Measurements from ENCODE around the genes ITGB3, OSBPL7 and PRR15L.

- RRBS, 2 experiments: no CpG with 5 or more reads among the region's 30 CpGs
Measured at GRCh38 chr17:46361816-46362356, 320 bp upstream of the ARL17B start.

GRCh38 chr17:46851735-46852382, 476 bp downstream of the WNT9B start:
- RRBS, 2 experiments: 7 to 17% methylated on average over 44 of the region's 62 CpGs

DNA sequence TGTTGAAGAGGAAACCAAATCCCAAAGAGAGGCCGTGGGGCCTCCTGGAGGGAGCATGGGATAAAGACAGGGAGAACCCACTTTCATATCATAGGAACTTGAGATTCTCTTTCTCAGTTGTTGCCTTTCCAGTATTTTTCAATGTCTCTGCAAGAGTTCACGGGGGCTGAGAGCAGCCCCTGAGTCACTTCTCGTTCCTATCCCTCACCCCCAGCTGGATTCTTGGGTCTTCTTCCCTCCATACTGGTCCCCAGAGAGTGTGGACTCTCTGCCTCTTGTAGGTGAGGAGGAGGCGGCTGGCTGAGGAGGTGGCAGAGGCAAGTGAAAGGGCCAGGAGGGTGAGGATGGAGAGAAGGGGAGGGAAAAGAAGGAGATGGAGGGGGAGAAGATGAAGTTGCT, 27.1 kb downstream of the GOSR2 start:
- RRBS, 2 experiments: no CpG with 5 or more reads among the region's 4 CpGs

DNA sequence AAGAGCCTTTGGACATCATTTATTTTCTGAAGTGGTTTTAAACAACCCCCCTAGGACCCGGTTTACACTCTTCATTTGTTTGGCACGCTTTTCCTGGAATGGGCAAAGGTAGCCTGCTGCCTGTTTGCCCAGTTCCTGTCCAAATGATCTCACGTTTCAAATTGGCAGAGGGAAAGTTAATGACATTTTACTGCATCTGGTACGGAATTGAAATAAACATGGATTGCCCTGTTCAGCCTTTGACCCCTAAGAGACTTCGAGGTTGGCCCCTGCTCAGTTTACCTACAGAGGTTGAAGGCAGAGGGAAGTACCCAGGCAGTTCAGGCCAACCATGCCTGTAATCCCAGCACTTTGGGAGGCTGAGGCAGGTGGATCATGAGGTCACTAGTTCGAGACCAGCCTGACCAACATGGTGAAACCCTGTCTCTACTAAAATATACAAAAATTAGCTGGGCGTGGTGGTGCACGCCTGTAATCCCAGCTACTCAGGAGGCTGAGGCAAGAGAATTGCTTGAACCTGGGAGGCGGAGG, 5.9 kb upstream of the RPRML start:
- RRBS, 2 experiments: no CpG with 5 or more reads among the region's 9 CpGs

GRCh38 chr17:47067200-47067958, 88.3 kb upstream of the RPRML start:
- RRBS, 2 experiments: no CpG with 5 or more reads among the region's 15 CpGs

DNA sequence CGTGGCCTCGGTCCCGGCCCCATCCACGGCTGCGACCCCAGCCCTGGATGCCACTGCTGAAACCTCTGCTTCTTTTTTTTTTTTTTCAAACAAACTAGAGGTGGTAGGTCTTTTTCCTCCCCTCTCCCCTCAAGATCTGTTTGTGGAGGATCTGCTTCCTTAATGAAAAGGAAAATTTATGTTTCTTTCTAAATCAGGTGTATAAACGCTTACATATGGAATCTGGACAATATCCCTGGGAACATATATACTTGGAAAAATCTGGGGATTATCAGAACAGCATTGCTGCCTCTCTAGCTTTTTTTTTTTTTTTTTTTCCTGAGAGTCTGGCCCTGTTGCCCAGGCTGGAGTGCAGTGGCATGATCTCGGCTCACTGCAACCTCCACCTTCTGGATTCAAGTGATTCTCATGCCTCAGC, 29.2 kb downstream of the CDC27 start:
- RRBS, 2 experiments: no CpG with 5 or more reads among the region's 7 CpGs

DNA sequence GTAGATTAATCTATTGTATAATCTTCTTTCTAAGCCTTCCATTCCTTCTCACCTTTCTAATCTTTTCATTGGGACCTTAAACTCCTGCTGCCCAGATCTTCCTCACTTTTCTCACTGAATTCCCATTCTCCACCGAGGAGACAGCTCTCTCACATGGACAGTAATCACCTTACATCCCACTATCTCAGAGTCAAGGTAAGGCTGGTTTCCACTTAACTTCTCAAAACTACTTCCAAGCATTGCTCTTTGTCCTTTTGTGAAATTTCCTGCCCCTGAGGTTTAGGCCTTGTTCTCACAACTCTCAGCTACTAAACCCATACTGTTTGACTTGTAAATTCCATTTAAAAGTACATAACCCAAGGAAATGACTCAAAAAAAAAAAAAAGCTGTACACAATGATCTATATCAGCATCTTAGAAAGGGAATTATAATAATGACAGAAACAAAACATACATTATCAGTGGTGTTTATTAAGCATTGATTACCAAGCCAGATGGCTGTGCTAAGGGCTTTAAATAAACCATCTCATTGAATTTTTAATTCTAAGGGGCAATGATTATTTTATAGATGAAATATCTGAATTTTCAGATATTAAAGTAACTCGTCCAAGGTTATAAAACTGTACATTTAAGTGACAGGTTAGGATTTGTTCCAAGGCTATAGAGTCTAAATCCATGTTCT, 8.7 kb downstream of the CDC27 start:
- RRBS, 2 experiments: no CpG with 5 or more reads among the region's 2 CpGs

- RRBS, 2 experiments: 3 to 4% methylated on average over 57 of the region's 118 CpGs
Measured at GRCh38 chr17:47253369-47254447, at the start of gene ITGB3. TSS of gene ITGB3 (plus strand) at chr17:47253827.

DNA sequence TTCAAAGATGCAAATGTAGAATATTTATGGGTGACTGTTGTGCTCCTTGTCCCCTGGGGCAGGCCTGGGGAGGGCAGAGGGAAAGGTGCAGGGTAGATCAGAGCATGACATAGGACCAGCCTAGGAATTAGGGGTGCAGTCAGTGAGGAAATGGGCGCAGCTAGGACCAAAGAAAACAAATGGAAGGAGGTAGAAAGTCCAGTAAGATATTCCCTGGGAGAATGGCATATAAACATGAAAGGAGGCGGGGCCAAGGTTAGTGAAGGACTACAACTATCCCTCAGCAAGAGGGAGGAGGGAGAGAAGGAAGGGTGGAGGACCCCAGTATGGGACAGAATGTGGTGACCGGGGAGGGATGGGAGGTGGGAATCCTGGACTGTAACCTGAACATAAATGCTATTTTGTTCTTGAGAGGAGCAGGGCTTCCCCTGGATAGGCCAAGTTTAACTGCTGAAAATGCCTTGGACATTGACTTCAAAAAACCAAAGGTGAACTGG, 22.8 kb downstream of the ITGB3 start:
- RRBS, 2 experiments: no CpG with 5 or more reads among the region's 3 CpGs

DNA sequence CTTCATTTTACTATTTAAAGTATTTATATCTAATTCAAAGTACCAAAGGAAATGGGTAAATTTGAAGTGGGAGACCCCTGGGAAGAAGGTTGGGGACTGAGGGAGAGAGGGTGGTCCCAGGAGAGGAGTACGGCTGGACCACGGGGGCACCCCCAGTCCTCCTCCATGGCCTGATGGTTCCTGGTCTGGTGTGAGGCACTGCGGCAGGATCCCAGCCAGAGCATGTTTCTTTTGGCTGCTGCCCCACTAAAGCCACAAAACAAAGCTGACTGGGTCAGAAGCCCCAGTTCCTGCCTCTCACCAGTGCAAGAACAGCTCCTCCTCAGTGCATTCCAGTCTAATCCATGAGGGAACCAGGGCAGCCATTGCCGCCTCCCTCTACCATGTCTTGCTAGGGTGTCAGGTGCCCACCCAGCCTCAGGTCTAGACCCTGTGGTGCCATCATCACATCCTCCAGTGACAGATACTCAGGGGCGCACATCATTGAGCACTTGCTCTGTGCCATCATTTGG, 29.5 kb upstream of the EFCAB13 start:
- RRBS, 2 experiments: no CpG with 5 or more reads among the region's 5 CpGs

DNA sequence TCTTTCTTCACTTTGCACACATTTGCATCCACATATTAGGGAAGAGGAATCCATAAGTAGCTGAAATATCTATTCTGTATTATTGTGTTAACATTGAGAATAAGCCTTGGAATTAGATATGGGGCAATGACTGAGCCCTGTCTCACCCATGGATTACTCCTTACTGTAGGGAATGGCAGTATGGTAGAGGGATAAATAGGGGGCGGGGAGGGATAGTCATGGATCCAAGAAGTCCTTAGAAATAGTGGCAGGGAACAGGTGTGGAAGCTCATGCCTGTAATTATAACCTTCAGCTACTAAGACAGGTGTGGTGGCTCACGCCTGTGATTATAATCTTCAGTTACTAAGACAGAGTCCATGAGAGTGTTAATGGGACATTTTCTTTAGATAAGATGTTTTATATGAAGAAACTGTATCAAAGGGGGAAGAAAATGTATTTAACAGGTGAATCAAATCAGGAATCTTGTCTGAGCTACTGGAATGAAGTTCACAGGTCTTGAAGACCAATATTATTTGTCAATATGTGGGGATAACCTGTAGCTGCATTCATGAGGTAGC, 11.5 kb upstream of the EFCAB13 start:
- RRBS, 2 experiments: no CpG with 5 or more reads among the region's 2 CpGs

GRCh38 chr17:47618644-47619310, 30.9 kb upstream of the KPNB1 start:
- RRBS, 2 experiments: no CpG with 5 or more reads among the region's 4 CpGs

- RRBS, 2 experiments: no CpG with 5 or more reads among the region's 3 CpGs
Measured at GRCh38 chr17:47670389-47670961, 20.8 kb downstream of the KPNB1 start.

- RRBS, 2 experiments: 71 to 73% methylated on average over 10 of the region's 15 CpGs
Measured at GRCh38 chr17:47699192-47699604, 5.2 kb downstream of the TBKBP1 start.

- RRBS, 2 experiments: no CpG with 5 or more reads among the region's 6 CpGs
Measured at GRCh38 chr17:47701526-47702026, 7.6 kb downstream of the TBKBP1 start.

GRCh38 chr17:47821471-47822019, at the start of gene OSBPL7:
TSS of gene OSBPL7 (minus strand) at chr17:47821794.
- RRBS, 2 experiments: 33 to 42% methylated on average over 6 of the region's 17 CpGs

- RRBS, 2 experiments: no CpG with 5 or more reads among the region's 7 CpGs
Measured at GRCh38 chr17:47885570-47886051, 10.4 kb upstream of the SP2 start.

GRCh38 chr17:47956814-47957547, 702 bp downstream of the PRR15L start:
- RRBS, 2 experiments: no CpG with 5 or more reads among the region's 3 CpGs

GRCh38 chr17:47957548-47958429, at the start of gene PRR15L:
TSS of gene PRR15L (minus strand) at chr17:47957883.
- RRBS, 2 experiments: no CpG with 5 or more reads among the region's 15 CpGs

- RRBS, 2 experiments: no CpG with 5 or more reads among the region's 22 CpGs
Measured at GRCh38 chr17:47987187-47988112, 16.5 kb downstream of the CDK5RAP3 start.

Data from LNCaP clone FGC (cell line).